Osteocyte (in vitro differentiated cells): ENCODE results near the genes CD8B and FABP1.

GRCh38 chr2:86788695-86789258, 1.9 kb downstream of the CD8A start:
- PRO-cap = no peak

DNA sequence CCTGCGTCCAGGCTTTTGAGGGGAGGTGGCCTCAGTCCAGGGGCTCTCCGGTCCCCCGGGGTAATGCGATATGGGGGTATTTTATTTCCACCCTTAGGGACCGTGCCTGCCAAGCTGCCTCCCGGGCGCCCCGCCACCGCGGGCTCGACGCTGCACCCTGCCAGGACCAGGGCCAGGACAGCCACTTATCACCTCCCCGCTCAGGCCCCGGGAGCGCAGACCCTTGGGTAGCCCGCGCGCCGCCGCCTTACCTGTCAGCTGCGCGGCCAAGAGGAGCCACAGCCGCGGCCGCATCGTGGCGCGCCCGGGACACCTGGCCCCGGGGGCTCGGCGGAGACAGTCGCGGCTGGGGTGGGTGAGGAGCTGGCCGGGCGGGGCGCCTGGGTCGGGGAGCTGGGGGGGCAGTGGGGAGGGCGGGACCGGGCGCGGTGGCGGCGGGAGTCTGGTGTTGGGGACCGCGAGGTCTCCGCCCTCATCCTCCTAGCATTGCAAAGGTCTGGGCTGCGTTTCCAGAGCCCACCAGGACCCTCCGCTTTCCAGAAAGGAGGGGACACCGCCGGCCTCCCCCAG, at the start of gene CD8B:
Gene CD8B, minus strand, starts transcription at position 315 of the 570 bp plus-strand sequence.
- PRO-cap = no peak

GRCh38 chr2:87455206-87455738, 292.6 kb upstream of the PLGLB2 start:
- PRO-cap = no peak

- PRO-cap = no peak
These were observed 270.2 kb upstream of the PLGLB2 start for GRCh38 chr2:87477637-87478100.

GRCh38 chr2:87525291-87526128, 222.4 kb upstream of the PLGLB2 start:
- PRO-cap = no peak

DNA sequence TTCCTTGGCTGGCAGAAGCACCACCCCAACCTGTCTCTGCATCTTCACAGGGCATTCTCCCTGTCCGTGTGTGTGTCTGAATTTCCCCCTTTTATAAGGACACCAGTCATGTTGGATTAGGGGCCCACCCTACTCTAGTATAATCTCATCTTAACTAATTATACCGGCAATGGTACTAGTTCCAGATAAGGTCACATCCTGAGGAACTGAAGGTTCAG, 175.9 kb upstream of the PLGLB2 start:
- PRO-cap = no peak

DNA sequence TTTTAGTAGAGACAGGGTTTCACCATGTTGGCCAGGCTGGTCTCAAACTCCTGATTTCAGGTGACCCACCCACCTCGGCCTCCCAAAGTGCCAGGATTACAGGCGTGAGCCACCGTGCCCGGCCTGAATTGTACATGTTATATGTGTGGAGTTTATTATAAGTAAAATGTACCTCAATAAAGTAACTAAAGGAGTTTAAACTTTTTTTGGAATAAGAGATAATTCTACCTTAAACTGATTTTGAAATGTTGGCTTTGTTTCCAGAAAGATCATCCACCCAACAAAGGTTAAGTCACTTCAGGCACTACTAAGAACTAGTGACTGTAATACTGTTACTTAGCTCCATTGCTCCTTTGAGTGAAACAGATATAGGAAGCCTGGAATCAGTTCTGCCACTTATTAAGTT, 9.7 kb downstream of the KRCC1 start:
- PRO-cap = no peak

DNA sequence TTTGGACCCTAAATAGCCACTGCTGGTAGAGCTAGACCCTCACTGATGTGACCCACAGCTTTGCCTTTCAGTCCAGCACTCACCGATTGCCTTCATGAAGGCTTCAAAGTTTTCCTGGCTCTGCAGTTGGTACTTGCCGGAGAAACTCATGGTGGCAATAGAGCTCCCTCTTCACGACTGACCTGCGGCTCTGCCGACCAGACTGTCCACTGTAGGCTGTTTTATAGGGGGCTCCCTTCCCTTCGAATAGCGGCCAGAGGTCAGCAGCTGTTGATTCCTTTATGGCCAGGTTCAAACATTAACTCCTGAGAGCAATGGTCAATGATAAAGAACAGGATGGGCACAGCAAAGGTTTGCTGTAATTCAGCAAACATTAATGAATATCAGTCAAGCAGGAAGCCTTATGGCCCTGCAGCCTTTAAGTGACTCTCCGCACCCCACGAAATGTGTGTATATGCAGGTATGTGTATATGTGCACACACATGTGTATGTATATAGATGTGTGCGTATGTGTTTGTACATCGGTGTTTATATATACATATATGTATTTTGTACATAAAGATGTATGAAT, at the start of gene FABP1:
Gene FABP1, minus strand, starts transcription at position 195 of the 571 bp plus-strand sequence.
- PRO-cap = no peak

- PRO-cap = no peak
These were observed 8.9 kb upstream of the FABP1 start for GRCh38 chr2:88136647-88137189.

DNA sequence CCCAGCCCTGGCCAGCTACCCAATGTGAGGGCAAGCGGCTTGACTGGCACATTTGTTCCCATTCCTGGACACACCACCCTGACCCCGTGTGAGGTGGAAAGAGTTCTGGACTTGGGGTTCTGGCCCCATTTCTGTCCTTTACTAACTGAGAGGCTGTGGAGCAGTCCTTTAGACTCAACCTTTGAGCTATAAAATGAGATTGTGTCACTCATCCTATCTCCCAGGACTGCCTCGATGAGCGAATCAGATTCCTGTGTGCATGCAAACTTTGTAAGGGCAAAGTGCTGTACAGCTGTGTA, 9.2 kb downstream of the THNSL2 start:
- PRO-cap = no peak

- PRO-cap = no peak
These were observed 122.2 kb downstream of the FOXI3 start for GRCh38 chr2:88330111-88330799.

DNA sequence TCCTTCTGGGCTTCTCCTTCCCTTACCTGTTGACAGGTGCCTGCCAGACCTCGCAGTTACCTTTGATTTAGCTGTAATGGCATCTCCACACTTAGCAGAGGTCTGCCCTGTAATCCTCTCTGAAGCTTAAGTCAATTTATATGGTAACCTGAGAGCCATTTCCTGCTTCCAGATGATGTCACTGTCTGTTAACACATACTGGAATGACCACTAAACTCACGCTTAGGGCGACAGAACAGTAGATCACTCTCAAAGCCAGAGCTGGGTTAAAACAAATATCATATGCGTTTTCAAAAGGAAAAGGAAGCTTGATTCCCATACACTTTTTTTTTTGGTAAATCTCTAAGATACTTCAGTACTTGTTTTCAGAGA, 29.5 kb upstream of the FOXI3 start:
- PRO-cap = no peak

DNA sequence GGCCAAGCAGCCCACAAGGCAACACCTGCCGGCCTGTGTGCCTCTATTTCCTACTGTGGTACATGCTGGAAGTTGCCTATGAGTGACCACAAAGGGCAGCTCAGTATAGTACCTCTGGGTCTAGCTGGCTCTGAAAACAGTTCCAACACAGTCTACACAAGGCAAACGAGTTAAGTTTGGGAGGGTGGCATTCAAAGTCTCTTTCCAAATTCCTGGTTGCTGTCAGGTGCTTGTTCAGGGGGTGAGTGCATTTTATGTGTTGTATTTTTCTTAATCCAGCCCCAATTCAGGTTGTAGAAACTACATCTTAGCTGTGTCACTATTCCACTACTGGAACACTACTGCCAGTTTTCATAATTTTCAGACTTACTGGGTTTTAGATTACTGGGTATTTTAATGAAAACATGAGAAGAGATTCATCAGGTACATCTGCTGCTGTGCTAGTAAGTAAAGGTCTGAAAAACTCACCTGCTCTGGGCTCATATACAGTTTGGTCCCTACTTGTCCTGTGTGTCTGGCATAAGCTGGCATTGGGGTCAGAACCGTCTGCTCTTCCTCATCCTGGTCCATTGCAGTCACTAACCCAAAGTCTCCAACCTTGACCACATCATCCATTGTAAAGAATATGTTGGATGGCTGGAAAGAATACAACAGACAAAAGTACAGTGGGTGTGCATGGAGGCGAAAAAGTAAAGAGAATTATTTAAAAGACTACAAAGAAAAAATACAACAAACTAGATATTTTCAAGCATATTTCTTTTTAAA, 46.1 kb downstream of the TEX37 start:
- PRO-cap = no peak

GRCh38 chr2:88574621-88575391, 50.4 kb downstream of the TEX37 start:
- PRO-cap = no peak

GRCh38 chr2:88658935-88660083, 32.0 kb upstream of the EIF2AK3 start:
- PRO-cap = bidirectional peak, plus-strand start at chr2:88659834, minus-strand start at chr2:88659582

DNA sequence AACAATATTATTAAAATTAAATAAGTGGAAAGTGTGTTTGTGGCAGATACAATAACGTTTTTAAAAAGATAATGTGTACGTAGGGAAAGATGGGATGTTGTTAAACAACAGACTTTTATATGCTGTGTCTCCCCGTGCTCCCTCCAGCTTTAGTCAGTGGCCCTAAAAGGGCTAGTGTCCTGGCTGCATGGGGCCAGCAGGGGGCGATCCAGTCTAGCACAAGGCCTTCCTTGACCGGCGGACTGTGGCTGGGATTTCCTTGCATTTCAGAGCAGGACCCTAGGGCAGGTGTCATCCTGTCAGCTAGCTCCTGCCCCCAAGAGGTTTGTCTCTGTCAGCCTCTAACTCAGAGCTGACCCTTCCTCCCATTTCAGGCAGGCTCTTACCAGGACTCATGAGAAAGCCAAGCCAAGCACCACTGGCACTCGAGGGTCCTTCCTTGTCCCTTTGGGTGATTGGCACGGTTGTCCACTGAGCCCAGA, 140.2 kb downstream of the RPIA start:
- PRO-cap = no peak

GRCh38 chr2:88865780-88866488, 174.5 kb downstream of the RPIA start:
- PRO-cap = no peak

GRCh38 chr2:89152533-89152822, 461.0 kb downstream of the RPIA start:
- PRO-cap = no peak

DNA sequence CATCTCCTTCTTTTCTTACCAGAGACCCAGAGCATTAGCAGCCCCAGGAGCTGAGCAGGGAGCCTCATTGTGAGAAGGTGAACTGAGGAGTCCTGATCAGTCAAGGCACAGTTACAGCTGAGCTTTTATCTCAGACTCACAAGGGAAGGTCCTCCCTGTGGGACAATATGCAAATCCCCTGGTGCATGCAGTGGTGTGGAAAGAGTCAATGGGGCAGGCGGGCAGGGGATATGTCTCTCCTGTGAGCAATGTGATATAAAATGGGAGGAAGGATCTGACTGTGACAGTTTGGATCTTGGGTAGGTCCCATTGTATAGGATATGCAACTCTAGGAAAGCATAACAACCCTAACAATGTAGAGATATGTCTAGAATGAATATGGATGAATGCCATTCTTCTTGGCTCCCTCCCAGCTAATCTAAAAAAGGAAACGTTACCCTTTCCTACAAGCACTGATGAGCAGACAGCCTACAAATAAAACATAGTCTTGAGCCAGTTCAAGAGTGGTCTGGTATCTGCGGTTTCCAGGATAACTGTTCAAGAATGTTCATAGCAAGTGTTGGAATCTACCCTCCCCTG, 531.0 kb downstream of the RPIA start:
- PRO-cap = no peak

GRCh38 chr2:89245360-89245834, 553.9 kb downstream of the RPIA start:
- PRO-cap = no peak